Type B pancreatic cell (in vitro differentiated cells): ENCODE measurements around a stretch of chr10.

DNA sequence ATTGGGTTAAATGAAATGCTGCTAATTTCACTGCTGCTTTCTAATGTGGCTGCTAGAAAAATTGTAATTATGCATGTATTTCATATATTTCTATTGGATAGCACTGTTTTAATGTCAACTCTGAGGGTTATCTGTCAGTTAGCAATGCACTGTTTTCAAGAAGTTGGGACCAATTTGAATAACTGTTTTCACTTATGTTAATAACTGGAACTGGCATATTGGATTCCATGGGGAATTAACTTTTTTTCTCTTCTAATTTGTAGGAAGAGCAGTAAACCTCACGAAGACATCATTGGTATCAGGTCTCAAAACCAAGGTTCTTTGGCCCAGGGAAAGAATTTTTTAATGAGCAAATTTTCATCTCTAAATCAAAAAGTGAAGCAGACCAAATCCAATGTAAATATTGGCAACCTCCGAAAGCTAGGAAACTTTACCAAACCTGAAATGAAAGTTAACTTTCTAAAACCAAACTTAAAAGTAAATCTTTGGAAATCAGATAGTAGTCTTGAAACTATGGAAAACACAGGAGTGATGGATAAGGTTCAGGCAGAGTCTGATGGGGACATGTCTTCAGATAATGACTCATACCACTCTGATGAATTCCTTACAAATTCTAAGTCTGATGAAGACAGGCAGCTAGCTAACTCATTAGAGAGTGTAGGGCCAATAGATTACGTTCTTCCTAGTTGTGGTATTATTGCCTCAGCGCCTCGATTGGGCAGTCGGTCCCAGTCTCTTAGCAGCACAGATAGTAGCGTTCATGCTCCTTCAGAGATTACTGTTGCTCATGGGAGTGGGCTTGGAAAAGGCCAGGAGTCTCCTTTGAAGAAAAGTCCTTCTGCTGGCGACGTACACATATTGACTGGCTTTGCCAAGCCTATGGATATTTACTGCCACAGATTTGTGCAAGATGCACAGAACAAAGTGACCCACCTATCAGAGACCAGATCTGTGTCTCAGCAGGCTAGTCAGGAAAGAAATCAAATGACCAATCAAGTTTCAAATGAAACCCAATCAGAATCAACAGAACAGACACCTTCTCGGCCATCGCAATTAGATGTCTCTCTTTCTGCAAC is 45.9 kb downstream of the MCMBP start:
- PRO-cap = no peak

DNA sequence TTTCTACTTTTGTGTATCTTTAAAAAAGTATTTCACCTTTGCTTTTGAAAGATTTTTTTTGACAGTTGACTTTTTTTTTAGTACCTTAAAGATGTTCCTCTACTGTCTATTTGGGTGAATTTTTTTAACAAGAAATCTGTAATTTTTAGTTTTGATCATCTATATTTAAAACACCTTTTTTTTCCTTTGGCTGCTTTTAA is 152.2 kb upstream of the PLPP4 start:
- PRO-cap = no peak

DNA sequence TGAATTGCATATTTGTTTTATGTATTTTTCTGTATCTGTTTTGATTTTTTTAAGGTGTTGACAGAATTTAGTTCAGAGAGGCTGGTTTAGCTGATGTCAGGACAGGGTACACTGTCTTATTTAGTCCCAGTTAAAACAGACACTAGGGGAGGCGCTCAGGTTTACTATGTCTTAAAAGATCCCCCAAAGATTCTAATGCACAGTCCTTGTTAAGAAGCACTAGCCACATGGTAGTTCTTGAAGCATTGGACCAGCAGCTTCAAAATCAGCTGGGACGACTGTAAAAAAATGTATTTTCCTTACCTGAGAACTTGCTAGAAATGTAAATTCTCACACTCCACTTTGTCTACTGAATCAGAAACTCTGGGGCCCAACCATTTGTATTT is 185.9 kb upstream of the WDR11 start:
- PRO-cap = no peak

GRCh38 chr10:121080278-121080786 is 229.2 kb downstream of the WDR11 start:
- PRO-cap = no peak

DNA sequence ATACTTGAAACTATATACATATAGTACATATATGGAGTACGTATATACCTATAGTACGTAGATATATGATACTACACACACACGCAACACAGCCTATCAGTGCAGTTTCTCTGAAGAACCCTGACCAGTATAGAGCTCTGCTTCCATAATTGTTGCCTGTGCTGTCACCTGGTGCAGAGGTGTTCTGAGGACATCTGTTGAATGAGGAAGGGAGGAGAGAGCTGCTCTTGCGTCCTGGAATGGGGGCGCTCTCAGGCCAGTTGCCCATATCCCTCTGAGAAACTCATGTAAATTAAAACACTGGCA is 315.2 kb downstream of the FGFR2 start:
- PRO-cap = no peak

DNA sequence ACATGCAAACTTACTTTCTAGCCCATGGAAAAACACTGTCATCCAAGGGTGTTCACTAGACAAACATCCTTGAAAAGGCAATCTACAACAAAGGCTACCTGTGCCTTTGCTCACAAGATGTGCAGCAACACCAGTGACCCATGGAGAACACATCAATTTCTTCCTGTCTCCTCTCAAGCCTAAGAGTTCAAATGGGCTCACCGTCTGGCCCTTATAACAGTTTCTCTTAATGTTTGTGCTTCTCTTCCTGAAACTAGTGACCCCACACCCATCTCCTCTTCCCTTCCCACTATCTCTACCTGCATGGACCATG is 179.5 kb downstream of the FGFR2 start:
- PRO-cap = no peak

GRCh38 chr10:121485240-121485934 is 112.9 kb downstream of the FGFR2 start:
- PRO-cap = no peak

DNA sequence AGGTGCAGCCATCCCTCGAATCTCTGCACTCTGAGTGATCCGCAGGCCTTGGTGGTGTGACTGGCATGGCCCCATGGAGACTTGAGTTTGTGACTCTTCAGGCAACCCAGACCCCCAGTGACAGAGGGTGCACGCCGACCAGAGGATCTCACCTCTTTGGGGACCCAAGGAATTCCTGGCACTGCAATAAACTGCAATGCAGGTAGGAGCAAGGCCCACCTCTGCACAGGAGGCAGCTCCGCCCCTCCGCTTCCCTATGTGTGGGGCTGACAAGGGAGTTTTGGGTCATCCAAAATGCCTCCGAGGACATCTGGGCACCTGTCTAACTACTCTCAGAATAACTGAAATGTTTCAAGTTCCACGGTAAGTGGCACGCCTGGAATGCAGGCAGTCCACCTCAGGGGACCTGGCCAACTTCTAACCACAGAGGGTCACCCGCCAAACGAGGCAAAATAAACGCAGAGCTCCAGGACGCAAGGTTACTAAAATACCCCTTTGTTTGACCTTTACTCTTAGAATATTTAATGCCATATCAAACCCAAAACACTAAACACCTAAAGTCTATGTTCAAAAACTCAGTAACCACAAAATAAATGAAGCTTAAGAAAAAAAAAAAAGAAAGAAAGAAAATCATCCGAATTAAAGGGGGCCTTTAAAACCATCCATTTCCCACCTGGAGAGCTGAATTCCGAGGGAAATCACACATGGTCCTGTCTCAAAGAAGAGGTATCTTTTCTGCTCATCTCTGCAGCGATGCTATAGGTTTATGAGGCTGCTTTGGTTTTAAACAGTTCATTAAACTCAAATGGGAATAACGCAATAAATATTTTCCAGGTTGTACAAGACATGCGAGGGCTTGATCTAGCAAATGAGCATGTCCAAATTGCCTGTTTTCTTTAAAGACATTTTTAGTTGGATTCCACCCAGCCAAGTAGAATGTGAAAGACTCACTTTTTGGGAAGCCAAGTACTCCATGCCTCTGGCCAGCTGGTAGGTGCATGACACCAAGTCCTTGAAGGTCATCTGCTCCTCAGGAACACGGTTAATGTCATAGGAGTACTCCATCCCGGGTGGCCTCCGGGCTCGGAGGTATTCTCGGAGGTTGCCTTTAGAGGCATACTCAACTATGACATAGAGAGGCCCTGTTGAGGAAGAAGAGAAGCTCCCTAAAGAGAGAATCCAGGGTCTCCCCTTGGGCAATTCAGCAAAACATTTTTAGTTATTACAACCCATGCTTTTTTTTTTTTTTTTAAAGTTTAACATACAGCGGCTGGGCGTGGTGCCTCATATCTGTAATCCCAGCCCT is 102.2 kb downstream of the FGFR2 start:
- PRO-cap = no peak

- PRO-cap = no peak
Measured at GRCh38 chr10:122013146-122013918, 24.4 kb downstream of the TACC2 start.

DNA sequence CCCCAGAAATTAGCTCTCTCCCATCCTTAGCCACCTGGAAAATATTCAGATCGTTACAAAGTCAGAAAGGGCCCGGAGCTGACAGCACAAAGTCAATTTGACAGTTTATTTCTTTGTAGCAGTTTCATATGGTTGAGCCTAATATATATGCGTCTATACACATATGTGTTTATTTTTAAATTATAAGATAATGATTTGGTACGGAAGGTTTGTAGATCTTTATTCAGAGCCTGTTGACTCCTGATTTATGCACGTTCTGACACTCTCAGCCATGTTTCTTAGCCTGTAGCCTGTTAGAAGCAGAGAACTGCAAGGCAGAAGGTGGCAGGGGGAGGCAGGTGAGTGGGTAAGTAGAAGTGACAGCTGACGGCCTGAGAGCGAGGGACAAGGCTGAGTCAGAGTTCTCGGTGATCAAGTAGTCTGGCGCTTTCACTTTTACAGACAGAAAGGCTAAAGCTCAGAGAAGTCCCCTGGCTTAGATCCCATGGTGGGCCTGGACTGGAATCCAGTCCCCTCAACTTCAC is 138.8 kb downstream of the TACC2 start:
- PRO-cap = no peak

- PRO-cap = bidirectional peak, plus-strand start at chr10:122163602, minus-strand start at chr10:122163499
Measured at GRCh38 chr10:122163370-122164144, 107.5 kb upstream of the BTBD16 start.

GRCh38 chr10:122348389-122348769 is 26.1 kb upstream of the PLEKHA1 start:
- PRO-cap = no peak

- PRO-cap = no peak
Measured at GRCh38 chr10:122379999-122380369, 5.5 kb downstream of the PLEKHA1 start.

DNA sequence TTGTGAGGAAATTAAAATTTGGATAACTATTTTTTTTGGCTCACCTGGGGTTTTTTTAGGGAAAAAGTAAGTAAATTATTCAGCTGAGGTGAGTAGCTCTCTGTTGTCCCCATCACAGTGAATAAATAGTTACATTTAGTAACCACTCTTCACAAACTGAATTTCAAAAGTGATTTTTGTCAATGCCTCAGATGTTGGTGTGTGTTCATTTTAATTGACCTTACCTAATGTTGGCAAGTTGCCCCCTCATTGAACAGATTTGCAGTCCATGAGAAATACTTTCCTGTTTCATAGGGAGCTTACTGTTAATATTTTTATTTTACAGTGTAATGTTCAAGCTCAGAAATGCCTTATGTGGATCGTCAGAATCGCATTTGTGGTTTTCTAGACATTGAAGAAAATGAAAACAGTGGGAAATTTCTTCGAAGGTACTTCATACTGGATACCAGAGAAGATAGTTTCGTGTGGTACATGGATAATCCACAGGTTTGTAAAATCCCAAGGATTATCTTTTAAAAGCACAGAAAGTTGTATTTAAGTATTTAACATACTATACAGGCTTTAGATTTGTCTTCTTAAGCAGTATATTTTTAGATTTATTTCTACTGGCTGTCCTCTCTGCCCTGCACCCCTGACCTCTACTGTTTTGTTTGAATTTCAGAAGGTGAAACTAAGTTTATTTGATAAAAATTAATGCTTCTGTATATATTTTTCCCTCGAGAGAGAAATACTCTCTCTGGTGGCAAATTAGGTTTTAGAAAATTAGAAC is 18.5 kb downstream of the PLEKHA1 start:
- PRO-cap = no peak

DNA sequence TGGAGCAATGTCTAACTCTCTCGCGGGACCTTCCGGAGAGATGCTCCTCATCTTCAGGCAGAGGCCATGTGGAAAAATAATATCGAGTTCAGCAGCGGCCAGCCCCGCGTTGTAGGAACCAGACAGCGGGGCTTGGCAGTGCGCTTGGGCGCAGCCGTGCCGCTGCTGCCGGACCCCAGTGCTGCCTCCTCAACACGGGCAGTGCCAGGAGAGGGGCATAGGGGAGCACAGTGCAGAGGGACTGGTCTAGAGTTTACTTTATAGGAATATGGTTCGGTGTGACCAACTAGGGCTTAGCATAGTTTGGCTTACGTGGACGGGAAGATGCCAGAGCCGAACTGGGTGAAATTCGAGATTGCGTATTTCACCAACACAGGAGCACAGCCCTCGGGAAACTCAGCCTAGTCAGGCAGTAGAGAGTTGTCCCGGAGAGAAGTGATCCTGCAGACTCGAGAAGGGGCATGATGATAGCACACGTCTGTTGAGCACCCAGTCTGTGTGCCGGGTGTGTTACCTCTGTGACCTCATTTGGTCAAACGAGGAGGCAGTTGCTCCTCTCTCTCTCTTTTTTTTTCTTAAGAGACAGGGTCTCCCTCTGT is 1.7 kb downstream of the HTRA1 start:
- PRO-cap = no peak

GRCh38 chr10:122514745-122515366 is 45.7 kb upstream of the DMBT1 start:
- PRO-cap = no peak

GRCh38 chr10:122541350-122541874 is 19.1 kb upstream of the DMBT1 start:
- PRO-cap = no peak

GRCh38 chr10:122993654-122994612 is 13.7 kb downstream of the PSTK start:
- PRO-cap = no peak

- PRO-cap = no peak
Measured at GRCh38 chr10:123020064-123020839, 11.4 kb downstream of the ACADSB start.

GRCh38 chr10:123782445-123782911 is 109.1 kb downstream of the CPXM2 start:
- PRO-cap = no peak